Liver (tissue), 9 donors: ENCODE measurements around the genes TNFAIP8L3, TMOD2, ARPP19 and ATOSA.

- PRO-cap, 5 experiments, result no peak in any of the 5 experiments
- RAMPAGE, long total RNA, 2 experiments, result no peak in any of the 2 experiments
- RRBS, result no CpG with 5 or more reads among the region's 5 CpGs
These were observed 91.0 kb upstream of the FGF7 start for GRCh38 chr15:49331767-49332634.

- PRO-cap, 5 experiments, result no peak in any of the 5 experiments
- RAMPAGE, long total RNA, 2 experiments, result no peak in any of the 2 experiments
- RRBS, result no CpG with 5 or more reads among the region's 2 CpGs
These were observed 67.8 kb downstream of the FGF7 start for GRCh38 chr15:49490907-49491215.

DNA sequence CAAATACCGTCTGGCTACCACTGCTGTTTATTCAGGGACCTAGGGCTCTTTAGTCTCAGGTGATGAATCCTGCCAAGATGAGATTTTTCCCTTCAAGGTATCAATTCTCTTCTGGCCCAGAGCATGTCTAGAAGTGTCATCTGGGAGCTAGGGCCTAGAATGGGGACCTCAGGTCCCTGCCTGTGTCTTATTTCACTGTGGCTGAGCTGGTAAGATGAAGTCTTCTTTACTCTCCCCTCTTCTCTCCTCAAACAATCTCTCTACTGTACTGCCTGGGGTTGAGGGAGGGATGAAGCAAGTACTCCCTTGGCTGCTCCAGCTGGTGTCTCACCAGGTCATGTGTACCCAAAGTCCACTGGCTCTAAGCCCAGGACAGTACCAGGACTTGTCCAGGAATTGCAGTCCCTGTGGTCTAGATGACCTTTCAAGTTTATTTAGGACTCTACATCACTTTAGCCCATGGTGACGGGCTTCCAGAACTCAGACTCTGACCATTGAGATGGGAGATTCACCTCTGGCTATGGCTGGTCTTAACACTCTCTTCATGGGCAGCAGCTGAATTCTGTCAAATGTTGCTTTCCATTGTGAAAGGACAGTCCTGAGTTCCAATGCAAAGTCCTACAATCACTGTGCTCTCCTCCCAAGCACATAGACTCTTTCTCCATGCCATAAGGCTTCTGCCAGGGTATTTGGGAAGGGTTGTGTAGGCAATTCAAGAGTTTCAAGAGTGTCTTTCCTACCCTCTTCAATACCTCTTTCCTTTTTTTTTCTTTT lies 17.5 kb upstream of the SLC27A2 start:
- PRO-cap, 5 experiments, result peak in 4 of 5 experiments; most common plus-strand start position 504 of the sequence (in 2); most common minus-strand start position 253 of the sequence (in 4)
- RAMPAGE, long total RNA, 2 experiments, result no peak in any of the 2 experiments
- RRBS, result no CpG with 5 or more reads among the region's 2 CpGs

DNA sequence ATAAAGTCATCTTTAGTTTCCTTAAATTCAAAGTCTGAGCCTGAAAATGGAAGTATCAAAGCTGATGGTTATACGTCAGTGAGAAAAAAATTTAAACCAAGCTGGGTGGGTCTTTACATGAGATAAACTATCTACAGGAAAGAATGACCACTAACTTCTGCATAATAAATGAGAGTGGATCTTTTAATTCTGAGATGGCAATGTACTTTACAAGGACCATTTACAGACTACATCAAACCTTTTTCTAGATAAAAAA lies 1.5 kb downstream of the GABPB1 start:
- PRO-cap, 5 experiments, result peak in 2 of 5 experiments; most common plus-strand start position 130 of the sequence (in 2)
- RAMPAGE, long total RNA, 2 experiments, result no peak in any of the 2 experiments
- RRBS, result no CpG with 5 or more reads among the region's 1 CpG

DNA sequence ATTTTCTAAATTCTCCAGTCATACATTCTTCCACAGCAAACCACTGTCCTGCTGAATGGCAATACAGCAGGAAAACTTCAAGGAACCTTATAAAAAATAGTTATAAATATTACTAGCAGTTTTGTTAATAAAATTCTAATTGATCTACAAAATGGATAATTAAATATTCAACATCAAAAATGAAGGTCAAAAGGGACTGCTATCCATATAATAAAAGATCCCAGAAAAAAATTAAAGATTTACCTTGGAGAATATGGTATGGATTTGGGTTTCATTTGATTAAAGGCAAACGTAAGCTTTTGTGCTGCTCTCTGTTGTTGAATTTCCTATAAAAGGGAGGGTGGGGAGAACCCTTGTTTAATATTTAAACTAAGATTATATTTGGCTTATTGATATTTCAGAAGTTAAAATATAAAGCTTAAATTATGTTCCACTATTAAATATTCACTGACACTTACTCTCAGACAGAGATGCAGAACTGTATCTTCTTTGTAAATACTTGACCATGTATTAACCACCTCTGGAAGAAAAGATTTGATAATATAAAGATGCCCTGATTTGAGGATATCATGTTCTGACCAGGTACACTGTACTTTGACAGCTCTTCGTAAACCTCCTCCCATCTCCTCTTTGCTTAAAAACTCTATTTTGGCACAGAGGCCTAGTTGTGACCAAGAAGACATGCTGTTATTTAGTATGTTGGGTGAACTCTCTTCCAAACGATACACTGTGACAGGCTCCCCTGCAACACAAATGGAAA lies 28.1 kb upstream of the USP50 start:
- PRO-cap, 5 experiments, result no peak in any of the 5 experiments
- RAMPAGE, long total RNA, 2 experiments, result no peak in any of the 2 experiments
- RRBS, result no CpG with 5 or more reads among the region's 3 CpGs

- PRO-cap, 5 experiments, result no peak in any of the 5 experiments
- RAMPAGE, long total RNA, 2 experiments, result no peak in any of the 2 experiments
- RRBS, result no CpG with 5 or more reads among the region's 5 CpGs
These were observed 694 bp downstream of the SPPL2A start for GRCh38 chr15:50764951-50765073.

GRCh38 chr15:50889704-50890117 lies 18.8 kb upstream of the AP4E1 start:
- PRO-cap, 5 experiments, result no peak in any of the 5 experiments
- RAMPAGE, long total RNA, 2 experiments, result no peak in any of the 2 experiments
- RRBS, result no CpG with 5 or more reads among the region's 12 CpGs

DNA sequence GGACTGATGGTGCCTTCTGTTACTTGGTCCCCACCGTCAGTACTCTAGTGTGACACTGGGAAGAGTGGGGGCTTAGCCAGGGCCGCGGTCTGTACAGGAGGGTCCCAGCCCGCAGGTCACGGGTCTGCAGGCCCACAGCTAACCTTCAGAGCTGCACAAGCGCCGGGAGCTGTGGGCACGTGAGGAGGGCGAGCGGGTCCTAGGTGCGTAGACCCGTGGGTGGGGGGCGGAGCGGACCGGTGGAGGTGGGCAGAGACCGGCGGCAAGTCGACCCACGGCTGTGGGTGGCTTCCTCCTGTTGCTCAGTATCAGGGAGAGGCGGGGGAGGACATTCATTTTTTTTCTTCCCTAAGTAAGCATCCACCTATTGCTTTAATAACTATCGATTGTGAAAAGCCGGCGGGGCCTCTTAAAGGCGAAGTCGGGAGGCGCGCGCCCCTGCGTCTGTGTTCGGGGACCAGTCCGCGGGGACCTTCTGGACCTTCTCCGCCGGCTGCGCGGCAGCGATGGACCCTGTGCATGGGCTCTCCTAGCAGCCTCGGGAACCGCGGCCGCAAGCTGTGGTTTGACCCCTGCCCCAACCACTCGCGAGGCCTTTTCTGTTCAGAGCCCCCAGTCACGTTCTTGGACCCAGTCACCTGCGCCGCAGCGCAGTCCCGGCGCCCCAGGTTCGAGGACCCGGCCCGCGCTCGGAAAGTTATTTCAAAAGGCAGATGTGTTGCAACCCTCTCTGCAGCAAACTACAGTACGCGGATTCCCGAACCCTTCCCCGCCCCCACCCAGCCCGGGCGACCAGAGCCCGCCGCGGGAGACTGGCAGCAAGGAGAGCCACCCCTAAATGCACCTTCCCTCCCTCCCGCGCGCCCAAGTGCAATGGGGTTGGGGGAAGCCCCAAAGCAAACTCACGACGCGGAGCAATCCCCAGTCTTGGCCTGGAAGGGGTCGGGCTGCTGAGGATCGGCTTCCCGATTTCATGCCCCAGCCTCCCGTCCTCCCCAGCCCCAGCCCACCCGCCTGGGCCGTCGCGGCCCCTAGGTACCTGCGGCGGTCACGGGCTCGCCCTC lies 869 bp downstream of the TNFAIP8L3 start:
- PRO-cap, 5 experiments, result peak in 1 of 5 experiments; most common plus-strand start position 924 of the sequence (in 1)
- RAMPAGE, long total RNA, 2 experiments, result no peak in any of the 2 experiments
- RRBS, result 9% methylated on average over 24 of the region's 81 CpGs

DNA sequence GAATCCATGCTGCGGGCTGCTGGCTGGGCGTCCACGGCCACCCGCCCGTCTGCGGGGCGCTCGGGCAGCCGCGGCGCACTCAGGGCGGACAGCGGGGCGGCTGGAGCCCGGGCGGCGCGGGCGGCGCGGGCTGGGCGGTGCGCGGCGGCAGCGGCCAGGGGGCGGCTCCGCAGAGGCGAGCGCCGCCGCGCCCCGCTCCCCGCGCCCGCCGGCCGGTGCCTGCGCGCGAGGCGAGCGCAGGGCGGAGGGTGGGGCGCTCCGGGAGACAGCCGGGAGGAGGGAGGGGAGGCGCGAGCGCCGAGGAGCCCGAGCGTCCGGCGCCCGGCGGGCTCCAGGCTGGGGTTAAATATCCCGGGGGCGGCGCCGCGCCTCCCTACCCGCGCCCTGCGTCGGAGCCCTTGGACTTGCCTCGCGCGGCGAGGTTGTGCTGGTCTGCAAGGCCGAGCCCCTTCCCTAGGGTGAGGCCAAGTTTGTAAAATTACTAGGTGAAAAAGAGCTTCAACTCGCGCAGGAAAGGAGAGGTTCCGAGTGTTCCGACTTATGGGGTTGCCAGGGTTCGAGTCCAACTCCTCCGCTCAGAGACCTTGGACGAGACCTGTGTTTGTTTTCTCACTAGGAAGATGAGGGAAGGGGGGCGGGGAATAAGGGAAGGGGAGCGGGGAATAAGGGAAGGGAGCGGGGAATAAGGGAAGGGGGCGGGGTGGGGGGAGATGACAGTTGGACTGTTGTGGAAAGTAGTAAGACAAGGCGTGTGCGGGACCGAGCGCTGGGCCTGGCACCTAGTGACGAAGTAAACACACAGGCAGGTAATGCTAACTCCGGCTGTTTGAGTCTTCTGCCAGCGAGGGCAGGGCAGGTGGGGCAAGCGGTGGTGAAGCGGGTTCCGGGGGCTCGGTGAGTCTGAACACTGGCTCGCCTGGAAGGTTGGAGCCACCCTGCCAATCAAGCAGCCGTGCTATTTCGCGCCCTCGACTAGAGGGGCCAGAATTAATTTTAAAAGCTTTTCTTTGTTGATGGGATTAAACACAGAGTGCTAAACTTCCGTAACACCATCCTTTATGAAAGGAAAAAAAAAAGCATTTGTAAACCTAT lies at the start of gene TNFAIP8L3:
TSS of gene TNFAIP8L3 (minus strand) at position 319 of the 1,092 bp plus-strand sequence.
- PRO-cap, 5 experiments, result peak in 3 of 5 experiments; most common plus-strand start position 268 of the sequence (in 2); most common minus-strand start position 319 of the sequence (in 2)
- RAMPAGE, long total RNA, 2 experiments, result no peak in any of the 2 experiments
- RRBS, result 5% methylated on average over 28 of the region's 100 CpGs

DNA sequence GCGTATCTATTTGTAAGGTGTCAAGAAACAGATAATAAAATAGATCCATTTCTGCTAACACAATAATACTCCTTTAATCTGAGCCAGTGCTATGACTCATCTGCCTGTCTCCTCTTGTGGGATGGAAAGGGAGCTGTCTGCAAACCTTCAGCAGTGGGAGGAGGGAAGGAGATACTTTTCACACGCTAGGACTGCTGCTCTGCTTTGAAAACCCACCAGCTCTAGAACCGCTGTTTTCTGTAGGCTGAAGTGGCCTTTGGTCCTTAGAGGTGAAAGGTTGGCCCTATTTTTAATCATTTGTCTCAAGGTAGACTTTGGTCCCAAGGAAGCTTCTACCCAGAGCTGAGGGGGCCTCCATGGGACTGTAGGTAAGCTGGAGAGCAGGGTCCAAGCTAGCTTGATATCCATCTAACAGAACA lies 3.4 kb upstream of the TNFAIP8L3 start:
- PRO-cap, 5 experiments, result no peak in any of the 5 experiments
- RAMPAGE, long total RNA, 2 experiments, result no peak in any of the 2 experiments
- RRBS, result no CpG with 5 or more reads among the region's 3 CpGs

- PRO-cap, 5 experiments, result no peak in any of the 5 experiments
- RAMPAGE, long total RNA, 2 experiments, result no peak in any of the 2 experiments
- RRBS, result no CpG with 5 or more reads among the region's 1 CpG
These were observed 110.1 kb downstream of the CYP19A1 start for GRCh38 chr15:51228400-51228649.

- PRO-cap, 5 experiments, result no peak in any of the 5 experiments
- RAMPAGE, long total RNA, 2 experiments, result no peak in any of the 2 experiments
- RRBS, result no CpG with 5 or more reads among the region's 12 CpGs
These were observed 736 bp downstream of the GLDN start for GRCh38 chr15:51342164-51342618.

GRCh38 chr15:51465481-51465703 lies 123.9 kb downstream of the GLDN start:
- PRO-cap, 5 experiments, result peak in 1 of 5 experiments; most common plus-strand start chr15:51465568 (in 1)
- RAMPAGE, long total RNA, 2 experiments, result no peak in any of the 2 experiments
- RRBS, result no CpG with 5 or more reads among the region's 1 CpG

DNA sequence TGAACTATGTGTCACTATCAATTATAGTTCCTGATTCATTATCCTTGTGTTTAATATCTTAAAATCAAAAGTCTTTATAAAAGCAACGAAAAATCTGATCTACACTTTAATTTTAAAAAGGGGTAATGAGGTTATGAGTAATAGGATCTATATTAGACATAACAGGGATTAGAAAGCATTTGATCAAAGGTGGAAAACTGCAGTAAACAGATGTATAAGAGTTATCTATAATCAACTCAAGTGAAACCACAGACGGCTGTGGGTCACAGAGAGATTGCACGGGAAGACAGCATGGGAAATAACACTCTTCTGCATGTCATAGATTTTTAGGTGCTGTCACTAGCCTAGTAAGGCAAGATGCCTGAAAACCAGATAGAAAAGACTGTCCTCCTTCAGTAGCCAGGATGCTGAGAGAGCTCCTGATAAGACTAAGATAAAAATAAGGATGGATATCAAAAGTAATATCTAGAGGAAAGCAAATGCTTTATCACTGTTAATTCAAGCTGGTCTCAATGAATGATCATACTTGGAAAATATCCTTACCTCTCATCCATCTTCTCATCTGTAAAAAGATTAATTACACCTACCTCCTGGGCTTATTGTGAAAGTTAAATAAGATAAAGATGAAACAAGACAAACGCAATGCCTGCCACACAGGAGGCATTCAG lies 1.8 kb downstream of the LYSMD2 start:
- PRO-cap, 5 experiments, result no peak in any of the 5 experiments
- RAMPAGE, long total RNA, 2 experiments, result no peak in any of the 2 experiments
- RRBS, result no CpG with 5 or more reads among the region's 4 CpGs

- PRO-cap, 5 experiments, result no peak in any of the 5 experiments
- RAMPAGE, long total RNA, 2 experiments, result no peak in any of the 2 experiments
- RRBS, result 2% methylated on average over 23 of the region's 69 CpGs
These were observed at the start of gene TMOD2 for GRCh38 chr15:51751040-51751785. Gene TMOD2, plus strand, starts transcription at chr15:51751597.

GRCh38 chr15:52228729-52229360 lies 37.7 kb upstream of the GNB5 start:
- PRO-cap, 5 experiments, result no peak in any of the 5 experiments
- RAMPAGE, long total RNA, 2 experiments, result no peak in any of the 2 experiments
- RRBS, result no CpG with 5 or more reads among the region's 9 CpGs

- PRO-cap, 5 experiments, result peak in 5 of 5 experiments; most common plus-strand start chr15:52569264 (in 2); most common minus-strand start chr15:52569132 (in 3)
- RAMPAGE, long total RNA, 2 experiments, result start-site peak on the minus strand in 2 of 2 experiments, at chr15:52568895-52569167 at its widest, 72 to 1,933 reads per replicate
- RRBS, result 2% methylated on average over 24 of the region's 92 CpGs
These were observed at the start of gene ARPP19 for GRCh38 chr15:52568395-52569587. Gene ARPP19, minus strand, starts transcription at chr15:52569030.

- PRO-cap, 5 experiments, result no peak in any of the 5 experiments
- RAMPAGE, long total RNA, 2 experiments, result no peak in any of the 2 experiments
- RRBS, result no CpG with 5 or more reads among the region's 4 CpGs
These were observed 16.2 kb downstream of the ATOSA start for GRCh38 chr15:52662887-52663446.

DNA sequence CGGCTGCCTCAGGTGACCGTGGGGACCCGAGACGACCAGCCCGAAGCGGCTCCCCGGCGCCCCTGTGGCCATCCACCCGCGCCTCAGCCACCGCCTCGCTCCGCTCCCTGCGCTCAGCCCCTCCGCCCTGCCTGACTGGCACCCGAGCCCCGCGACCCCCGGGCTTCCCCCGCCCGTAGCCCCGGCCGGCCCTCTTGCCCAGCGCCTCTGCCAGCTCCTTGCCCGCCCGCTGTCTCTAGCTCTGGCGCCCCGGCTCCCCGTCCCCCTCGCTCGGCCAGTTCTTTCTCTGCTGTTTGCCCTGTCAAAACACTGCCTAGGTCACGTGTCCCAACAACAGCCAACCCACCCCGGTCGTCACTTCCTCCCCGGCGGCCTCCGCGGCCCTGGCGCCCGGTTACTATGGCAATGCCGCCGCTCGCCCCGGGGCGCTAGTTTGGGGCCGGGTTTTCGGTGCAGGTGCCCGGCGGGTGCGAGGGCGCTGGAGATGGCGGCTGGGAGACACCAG lies at the start of gene ATOSA:
TSS of gene ATOSA (minus strand) at position 311 of the 505 bp plus-strand sequence.
- PRO-cap, 5 experiments, result peak in 5 of 5 experiments; most common plus-strand start position 431 of the sequence (in 4); most common minus-strand start position 276 of the sequence (in 4)
- RAMPAGE, long total RNA, 2 experiments, result no peak in any of the 2 experiments
- RRBS, result under 1% methylated on average over 22 of the region's 52 CpGs

GRCh38 chr15:52683257-52683974 lies 4.2 kb upstream of the ATOSA start:
- PRO-cap, 5 experiments, result no peak in any of the 5 experiments
- RAMPAGE, long total RNA, 2 experiments, result no peak in any of the 2 experiments
- RRBS, result no CpG with 5 or more reads among the region's 2 CpGs